Hematopoietic multipotent progenitor cell (in vitro differentiated cells): ENCODE measurements around a stretch of chr5.

GRCh38 chr5:172111045-172111771, 76.8 kb downstream of the STK10 start:
- CAGE, long polyA plus RNA = no peak

GRCh38 chr5:172175250-172175998, 12.6 kb downstream of the STK10 start:
- CAGE, long polyA plus RNA = no peak

GRCh38 chr5:172187330-172187549, 784 bp downstream of the STK10 start:
- CAGE, long polyA plus RNA = no peak

DNA sequence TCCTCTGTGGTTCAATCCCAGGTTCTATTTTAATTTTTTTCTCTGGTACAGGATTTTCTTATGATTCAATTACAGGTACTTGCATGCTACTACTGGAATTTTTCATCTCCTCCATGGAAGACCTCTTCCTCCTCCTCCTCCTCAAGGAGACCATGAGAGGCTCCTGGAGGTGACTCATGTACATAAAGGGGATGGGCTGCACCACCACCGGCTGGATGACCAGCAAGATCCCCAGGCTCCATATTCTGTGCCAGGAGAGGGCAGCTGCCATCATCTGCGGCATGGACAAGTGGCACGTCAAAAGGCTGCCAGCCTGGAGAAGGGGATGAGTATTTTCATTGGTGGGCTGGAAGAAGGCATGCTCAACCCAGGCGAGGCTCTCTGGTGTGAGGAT, 28.8 kb downstream of the UBTD2 start:
- CAGE, long polyA plus RNA = no peak

GRCh38 chr5:172451140-172451542, 3.2 kb downstream of the SH3PXD2B start:
- CAGE, long polyA plus RNA = no peak

DNA sequence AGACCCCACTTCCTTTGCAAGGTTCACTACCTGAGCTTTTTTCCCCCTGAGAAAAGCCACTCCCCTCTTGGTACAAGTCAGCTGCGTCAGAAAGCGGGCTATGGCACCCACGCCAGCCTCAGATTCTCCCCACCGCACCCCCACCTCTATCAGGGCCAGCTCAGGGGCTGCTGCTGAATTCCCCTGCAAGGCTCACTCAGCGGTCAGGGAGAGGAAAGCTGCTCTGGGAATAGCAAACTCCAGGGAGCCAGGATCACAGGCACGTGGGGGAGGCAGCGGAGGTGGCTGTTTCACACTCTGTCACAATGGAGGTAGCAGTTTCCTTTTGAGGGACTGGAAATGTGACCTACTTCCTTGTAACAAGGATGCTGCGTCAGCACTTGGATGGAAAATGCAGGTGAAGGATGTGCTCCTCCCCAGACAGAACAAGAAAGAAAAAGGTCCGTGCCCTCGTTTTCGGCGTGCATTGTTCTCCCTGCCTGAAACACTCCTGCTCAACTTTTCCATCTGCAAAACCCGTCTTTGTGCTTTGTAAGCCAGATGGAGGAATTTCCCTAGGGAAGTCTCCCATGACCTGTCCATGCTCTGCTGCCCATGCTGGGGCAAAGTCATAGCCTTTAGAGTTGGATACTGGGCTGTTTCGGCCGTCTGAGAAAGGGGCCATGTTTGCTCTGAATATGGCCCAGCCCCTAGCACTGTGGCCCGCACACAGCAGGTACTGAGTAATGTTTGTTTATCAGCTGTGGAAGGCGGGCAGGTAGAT, 55.1 kb upstream of the SH3PXD2B start:
- CAGE, long polyA plus RNA = no peak

- CAGE, long polyA plus RNA = no peak
Observed at GRCh38 chr5:172585115-172585591, 55.9 kb upstream of the NEURL1B start.

DNA sequence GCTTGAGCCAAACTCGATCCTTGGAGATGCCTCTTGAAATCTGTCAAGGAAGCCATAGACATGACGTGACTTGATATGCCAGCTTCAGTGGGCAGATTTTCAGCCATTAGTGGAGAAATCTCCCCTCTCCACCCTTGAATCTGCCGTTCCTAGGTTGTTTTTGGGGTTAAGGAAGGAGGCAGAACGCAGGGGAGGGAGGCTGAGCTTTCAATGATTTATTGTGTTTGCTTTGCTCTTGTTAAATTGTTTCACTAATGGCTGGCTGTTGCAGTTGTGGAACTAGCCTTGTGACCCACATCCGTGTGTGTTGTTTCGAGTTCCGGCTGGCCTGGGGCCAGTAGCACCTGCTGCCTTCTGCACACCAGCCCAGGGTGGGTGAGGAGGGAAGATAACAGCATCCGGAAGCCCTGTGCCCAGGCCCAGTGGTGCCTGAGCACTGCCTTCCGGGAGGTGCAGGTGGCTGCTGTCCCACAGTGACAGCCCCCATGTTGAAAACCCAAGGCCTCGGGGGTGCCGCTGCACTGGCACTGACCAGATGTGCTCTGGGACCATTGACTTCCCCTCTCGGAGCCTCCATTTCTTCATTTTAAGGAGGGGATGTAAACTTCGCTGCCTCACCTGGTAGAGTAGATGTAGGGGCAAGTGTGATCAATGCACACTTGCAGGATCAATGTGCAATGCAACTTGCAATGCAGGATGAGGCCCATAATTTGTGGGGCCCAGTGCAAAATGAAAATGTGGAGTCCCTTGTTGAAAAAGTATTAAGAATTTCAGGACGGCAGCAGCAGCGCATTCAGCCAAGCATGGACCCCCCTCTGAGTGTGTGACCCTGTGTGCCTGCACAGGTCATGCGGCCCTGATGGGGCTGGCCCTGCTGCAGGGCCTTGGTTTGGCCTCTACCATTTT, 3.7 kb downstream of the ERGIC1 start:
- CAGE, long polyA plus RNA = no peak

- CAGE, long polyA plus RNA = no peak
Observed at GRCh38 chr5:172844423-172844686, 10.3 kb downstream of the ERGIC1 start.

DNA sequence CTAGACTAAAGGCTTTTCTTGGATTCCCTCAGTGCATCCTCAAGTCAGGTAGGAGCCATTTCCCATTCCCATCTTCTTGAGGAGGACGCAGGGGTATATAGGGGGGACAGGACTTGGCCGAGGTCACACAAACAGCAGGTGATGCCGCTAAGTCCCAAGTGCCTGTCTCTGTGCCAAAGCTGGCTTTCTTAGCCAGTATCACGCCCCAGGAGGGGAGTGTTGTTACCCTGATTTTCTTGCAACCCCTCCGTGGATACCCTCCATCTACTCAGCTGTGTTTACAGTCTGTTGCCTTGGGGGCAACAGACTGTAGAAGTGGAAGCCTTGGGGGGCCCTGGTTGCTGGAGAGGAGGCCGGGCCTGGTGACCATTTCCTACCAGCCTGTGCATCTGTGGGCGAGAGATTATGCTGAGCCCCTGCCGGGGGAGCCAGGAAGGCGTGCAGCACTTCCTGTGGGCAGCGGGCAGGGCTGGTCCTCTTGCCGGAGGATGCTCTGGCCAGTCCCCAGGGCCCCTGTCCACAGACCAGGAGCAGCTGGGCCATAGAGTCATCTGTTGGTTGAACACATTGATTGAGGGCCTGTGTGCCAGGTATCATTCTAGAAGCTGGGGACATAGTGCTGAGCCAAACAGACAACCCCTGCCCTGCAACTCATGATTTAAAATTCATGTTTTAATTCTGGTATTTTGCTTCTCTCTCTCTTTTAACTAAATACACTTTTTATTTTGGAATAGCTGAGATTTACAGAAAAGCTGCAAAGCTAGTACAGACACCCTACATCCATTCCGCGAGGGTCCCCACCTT, 11.1 kb downstream of the ERGIC1 start:
- CAGE, long polyA plus RNA = no peak

- CAGE, long polyA plus RNA = no peak
Observed at GRCh38 chr5:172850296-172850560, 16.2 kb downstream of the ERGIC1 start.

DNA sequence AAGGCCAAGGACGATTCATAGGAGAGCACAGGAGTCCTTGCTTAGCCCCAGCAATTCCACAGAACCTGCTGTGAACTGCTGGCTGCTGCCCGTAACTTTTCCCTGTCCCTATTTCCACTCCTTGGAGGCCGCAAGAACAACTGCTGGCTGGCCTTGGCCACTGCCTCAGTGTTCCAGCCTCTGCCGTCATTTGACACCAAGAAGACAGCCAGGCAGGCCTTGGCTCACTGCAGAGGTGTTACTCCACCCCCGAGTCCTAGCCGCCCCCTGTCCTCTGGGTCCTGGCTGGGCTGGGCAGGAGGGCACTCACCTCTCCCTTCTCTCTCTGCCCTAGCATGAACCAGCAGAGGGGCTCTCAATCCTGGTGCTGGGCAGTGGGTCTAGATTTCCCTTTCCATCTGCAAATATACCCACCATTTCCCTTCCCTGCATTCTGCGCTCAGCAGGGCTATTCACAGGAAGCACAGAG, 33.3 kb downstream of the ERGIC1 start:
- CAGE, long polyA plus RNA = no peak

- CAGE, long polyA plus RNA = no peak
Observed at GRCh38 chr5:172886805-172887668, 53.0 kb downstream of the ERGIC1 start.

- CAGE, long polyA plus RNA = no peak
Observed at GRCh38 chr5:172892479-172893221, 58.6 kb downstream of the ERGIC1 start.

DNA sequence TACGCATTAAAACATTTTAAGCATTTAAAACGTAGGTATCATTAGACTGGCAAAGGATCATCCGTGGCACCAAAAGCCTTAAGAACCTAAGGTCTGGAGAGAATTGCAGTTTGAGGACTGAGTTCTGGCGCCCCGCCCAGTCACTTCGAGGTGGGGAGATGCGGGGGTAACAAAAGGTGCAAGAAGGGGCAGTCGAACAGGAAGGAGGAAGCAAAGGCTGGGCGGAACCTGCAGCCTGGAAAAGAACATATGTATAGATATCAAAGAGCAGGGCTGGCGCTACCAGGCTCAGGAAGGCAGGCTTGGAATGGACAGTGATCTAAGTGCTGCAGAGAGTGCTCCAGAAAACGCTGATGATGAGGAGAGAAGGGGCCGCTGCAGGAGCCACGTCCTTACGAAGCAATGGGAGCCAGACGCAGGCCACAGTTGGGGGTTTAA, 40.9 kb upstream of the RPL26L1 start:
- CAGE, long polyA plus RNA = no peak

GRCh38 chr5:172953823-172954751, 5.1 kb upstream of the RPL26L1 start:
- CAGE, long polyA plus RNA = no peak

- CAGE, long polyA plus RNA = no peak
Observed at GRCh38 chr5:173020543-173021222, 35.5 kb upstream of the CREBRF start.

GRCh38 chr5:173035452-173035793, 20.7 kb upstream of the CREBRF start:
- CAGE, long polyA plus RNA = no peak

GRCh38 chr5:173057241-173057939, 1.2 kb downstream of the CREBRF start:
- CAGE, long polyA plus RNA = no peak

DNA sequence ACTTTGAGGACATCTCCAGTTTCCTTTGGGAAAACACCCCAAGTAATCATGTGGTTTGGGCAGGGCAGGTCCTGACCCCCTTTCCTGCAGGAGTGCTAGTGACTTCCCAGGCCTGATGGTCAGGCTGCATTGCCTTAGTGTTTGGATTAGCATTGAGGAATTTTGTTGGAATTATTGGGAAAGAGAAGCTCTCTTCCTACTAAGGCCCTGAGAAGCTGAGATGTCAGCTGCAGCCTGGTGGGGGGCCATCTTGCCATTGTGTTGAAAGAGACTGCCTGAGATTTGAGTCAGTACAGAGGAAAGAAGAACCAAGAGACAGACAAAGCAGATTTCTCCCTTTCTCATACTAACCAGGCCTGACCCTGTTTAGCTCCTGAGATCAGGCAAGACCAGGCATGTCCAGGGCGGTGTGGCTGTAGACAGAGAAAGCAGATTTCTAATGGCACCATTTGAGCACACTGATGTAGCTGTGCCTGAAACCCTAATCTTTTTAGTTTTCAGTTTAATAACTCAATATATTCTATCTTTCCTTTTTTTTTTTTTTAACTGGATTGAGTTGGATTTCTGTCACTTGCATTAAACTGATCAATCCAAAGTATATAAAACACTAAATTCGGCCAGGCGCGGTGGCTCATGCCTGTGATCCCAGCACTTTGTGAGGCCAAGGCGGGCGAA, 35.9 kb downstream of the STC2 start:
- CAGE, long polyA plus RNA = no peak